ENCODE measurements around the gene PRKRA.

GRCh38 chr2:177915125-177915480 is 157.5 kb downstream of the PDE11A start:
- RAMPAGE, long total RNA, result no peak
- RRBS, result no CpG with 5 or more reads among the region's 3 CpGs

DNA sequence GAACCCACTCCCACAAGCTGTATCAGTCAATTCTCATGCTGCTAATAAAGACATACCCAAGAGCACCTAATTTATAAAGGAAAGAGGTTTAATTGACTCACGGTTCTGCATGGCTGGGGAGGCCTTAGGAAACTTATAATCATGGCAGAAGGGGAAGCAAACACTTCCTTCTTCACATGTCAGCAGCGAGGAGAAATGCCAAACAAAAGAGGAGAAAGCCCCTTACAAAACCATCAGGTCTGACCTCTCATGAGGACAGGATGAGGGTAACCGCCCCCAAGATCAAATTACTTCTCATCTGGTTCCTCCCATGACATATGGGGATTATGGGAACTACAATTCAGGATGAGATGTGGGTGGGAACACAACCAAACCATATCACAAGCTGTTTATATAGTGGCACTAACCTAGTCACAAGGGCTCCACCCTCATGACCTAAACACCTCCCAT is 109.9 kb downstream of the OSBPL6 start:
- RAMPAGE, long total RNA, result no peak
- RRBS, result no CpG with 5 or more reads among the region's 3 CpGs

GRCh38 chr2:178324170-178324374 is 126.9 kb downstream of the PRKRA start:
- RAMPAGE, long total RNA, result no peak
- RRBS, result no CpG with 5 or more reads among the region's 5 CpGs

DNA sequence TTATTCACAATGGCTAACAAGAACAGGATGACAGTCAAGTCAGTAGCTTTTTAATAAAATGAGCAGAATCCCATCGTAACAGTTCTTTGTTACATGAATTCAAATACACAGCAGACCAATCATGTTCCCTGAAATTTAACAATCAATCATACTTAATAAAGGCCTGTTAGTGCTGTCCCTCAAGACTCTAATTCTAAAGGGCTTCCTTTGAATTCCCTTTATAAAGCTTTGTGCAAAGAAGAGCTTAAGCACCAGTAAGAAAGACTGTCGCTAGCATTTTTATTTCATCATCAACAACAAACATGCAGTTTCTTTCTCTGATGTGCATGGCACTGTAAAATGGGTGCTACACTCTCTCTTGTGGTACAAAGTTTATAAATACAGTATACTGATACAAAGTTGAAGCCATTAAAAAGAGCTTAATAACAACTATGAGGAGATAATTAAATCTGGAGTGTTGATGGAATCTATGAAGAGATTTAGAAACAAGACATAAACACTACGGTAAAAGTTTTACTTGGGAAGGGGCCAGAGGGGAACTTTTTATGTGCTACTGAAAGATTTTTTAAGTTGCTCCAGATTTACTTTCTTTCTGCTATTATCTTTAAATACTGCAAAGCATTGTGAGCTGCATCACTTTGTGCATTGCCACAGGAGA is 19.3 kb downstream of the PRKRA start:
- RAMPAGE, long total RNA, result no peak
- RRBS, result no CpG with 5 or more reads among the region's 3 CpGs

- RAMPAGE, long total RNA, result start-site peak on the minus strand at chr2:178451097-178451187, 706 and 110 reads in 2 replicates
- RRBS, result 1% methylated on average over 15 of the region's 44 CpGs
Measured at GRCh38 chr2:178450837-178451230, at the start of gene PRKRA. PRKRA (minus strand) TSS chr2:178451175.

GRCh38 chr2:178495476-178495911 is 15.2 kb downstream of the PLEKHA3 start:
- RAMPAGE, long total RNA, result no peak
- RRBS, result no CpG with 5 or more reads among the region's 6 CpGs

GRCh38 chr2:178530359-178531171 is 50.3 kb downstream of the PLEKHA3 start:
- RAMPAGE, long total RNA, result no peak
- RRBS, result no CpG with 5 or more reads among the region's 11 CpGs

DNA sequence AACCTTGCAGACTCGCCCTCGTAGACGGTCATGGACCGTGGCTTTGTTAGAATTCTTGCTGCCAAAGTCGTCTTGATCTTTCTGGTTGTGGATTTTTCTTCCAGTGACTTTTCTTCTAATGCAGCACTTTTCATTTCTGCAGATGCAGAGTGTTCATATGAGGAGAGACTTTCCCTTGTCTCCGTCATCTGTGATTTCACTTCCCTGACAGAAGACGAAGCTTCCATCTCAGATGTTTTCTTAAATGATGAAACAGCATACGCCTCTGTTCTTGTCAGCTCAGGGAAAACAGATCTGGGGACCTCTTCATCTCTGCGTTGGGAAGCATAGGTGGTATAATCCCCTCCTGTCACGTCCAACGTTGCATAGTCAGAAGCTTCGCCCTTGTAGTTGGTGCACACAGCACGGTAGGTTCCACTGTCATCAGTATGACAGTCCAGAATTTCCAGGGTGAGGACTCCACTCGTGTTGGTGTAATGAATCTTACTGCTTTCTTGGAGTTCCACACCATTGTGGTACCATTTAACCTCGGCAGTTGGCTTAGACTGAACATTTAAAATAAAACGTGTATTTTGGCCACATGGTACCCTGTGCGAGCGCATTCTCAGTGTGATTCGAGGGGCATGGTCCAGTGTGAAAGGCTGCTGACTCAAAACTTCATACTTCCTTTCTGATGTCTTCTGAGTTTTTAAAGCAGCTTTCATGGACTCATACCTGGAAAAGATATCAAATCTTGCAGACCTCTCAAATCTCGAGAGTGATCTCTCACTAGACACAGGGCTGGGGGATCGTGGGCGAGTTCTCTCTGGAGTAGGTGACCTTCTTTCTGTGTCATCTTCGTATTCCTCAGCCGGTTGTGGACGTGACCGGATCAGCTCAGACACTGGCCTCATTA is 51.2 kb downstream of the PLEKHA3 start:
- RAMPAGE, long total RNA, result no peak
- RRBS, result no CpG with 5 or more reads among the region's 26 CpGs

DNA sequence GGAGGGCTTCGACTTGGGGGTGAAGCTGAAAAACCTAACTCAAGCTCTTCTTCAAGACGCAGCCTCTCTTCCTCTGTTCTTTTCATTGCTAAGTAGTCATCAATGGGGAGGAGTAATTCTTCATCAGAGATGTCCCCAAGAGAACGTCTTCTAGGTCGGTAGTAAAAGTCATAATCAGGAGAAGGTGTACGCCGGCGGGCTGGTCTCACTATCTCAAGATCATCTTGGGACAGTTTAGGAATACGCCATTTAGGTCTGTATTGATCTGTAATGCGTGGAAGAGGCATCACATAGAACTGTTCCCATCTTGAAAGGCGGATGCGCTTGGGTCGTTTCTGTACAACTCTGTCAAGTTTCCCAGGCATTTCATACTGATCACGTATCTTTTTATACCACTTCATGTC is 52.3 kb downstream of the PLEKHA3 start:
- RAMPAGE, long total RNA, result no peak
- RRBS, result no CpG with 5 or more reads among the region's 13 CpGs

GRCh38 chr2:178538807-178539777 is 58.8 kb downstream of the PLEKHA3 start:
- RAMPAGE, long total RNA, result no peak
- RRBS, result no CpG with 5 or more reads among the region's 13 CpGs

DNA sequence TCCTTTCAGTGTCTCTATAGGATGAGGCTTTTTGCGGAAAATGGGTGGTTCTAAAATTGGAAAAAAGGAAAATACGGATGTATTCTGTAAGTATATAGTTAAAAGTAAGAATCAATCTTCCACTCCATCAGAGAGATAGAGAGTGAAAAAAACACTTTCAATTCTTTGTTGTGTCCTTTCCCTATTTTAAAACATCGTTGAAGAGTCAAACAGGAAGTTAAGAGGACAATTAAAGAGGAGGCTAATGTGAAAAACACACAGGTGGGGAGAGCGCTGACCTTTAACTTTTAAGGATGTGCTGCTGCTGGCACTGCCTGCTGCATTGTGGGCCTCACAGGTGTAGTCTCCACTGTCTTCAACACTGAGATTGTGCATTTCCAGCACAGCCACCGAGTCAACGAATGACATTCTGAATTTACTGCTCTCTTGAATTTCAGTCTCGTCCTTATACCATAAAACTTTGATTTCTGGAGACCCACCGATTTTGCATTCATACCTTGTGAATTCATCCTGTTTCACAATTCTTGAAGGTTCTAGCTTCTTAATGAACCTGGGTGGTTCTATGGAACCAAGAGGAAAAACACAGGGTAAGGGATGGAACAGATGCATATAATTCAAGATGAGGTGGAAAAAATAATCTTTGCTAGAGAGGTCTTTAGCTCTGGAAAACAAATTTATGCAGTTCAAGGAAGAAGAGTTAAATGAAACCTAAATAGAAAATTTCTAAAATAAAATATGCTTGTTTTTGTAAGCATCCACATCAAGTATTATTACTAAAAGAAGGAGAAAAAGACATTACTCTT is 91.8 kb downstream of the TTN start:
- RAMPAGE, long total RNA, result no peak
- RRBS, result no CpG with 5 or more reads among the region's 8 CpGs

GRCh38 chr2:179125292-179125721 is 75.4 kb upstream of the CCDC141 start:
- RAMPAGE, long total RNA, result no peak
- RRBS, result no CpG with 5 or more reads among the region's 3 CpGs

- RAMPAGE, long total RNA, result no peak
- RRBS, result no CpG with 5 or more reads among the region's 9 CpGs
Measured at GRCh38 chr2:179139690-179140411, 89.9 kb upstream of the CCDC141 start.

DNA sequence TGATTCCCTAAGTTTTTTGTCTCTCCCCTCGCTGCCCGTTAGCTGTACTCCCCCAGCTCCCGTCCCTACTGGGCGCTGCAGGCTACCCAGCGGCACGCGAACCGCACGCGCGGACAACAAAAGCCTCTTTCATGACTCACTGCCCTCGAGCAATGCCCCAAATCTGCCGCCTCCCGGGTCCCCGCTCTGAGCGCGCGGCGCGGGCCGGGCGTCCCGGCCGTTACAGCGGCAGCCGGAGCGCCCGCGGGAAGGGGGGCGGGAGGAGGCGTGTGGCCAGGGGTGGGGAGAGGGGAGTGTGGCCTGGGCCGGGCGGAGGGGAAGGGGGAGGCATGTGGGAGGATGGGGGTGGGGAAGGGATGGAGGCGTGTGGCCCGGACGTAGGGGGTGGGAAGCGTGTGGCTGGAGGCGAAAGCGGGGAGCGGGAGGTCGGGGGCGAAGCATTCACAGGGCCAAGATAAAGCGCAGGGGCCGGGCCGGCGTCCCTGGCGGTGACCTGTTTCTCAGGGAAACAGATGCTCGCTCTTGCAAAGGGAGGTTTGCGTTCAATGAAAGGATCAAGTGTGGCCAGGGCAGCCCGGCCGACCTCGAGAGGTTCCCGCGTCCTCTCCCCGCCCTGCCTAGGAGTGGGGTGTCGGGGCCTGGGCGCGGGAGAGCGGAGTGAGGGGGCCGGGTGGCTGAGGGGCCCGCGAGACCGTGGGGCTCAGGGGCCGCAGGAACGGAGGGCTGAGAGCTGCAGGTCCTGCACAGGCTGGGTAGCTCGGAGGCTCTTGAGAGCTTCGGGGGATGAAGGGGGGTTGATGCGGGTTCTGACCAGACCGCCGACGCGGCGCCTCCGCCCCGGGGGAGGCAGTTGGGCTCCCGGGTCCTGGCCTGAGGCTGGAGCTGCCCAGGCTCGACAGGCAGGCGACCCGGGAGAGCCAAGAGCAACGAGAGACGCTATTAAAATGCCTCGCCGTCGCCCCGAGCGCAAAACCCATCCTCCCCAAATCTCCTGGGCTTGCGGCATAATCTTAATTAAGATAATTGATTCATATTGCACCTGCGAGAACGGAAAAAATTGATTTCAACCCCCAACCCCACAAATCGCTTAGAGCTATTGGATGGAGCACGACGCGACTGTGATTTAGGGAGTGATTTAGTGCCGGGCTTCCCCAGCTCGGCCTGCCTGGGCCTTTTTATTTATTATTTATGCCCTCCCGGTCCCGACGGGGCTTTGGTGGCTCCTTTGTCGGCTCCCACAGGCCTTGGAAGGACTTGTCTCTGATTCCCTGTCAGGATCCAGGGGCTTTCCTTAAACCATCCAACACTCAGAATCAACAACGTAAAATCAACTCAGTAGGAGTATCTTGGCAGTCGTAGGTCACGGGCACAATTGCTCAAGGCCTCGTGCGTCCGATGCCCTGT is 3.7 kb upstream of the NEUROD1 start:
- RAMPAGE, long total RNA, result no peak
- RRBS, result 2% methylated on average over 40 of the region's 105 CpGs

DNA sequence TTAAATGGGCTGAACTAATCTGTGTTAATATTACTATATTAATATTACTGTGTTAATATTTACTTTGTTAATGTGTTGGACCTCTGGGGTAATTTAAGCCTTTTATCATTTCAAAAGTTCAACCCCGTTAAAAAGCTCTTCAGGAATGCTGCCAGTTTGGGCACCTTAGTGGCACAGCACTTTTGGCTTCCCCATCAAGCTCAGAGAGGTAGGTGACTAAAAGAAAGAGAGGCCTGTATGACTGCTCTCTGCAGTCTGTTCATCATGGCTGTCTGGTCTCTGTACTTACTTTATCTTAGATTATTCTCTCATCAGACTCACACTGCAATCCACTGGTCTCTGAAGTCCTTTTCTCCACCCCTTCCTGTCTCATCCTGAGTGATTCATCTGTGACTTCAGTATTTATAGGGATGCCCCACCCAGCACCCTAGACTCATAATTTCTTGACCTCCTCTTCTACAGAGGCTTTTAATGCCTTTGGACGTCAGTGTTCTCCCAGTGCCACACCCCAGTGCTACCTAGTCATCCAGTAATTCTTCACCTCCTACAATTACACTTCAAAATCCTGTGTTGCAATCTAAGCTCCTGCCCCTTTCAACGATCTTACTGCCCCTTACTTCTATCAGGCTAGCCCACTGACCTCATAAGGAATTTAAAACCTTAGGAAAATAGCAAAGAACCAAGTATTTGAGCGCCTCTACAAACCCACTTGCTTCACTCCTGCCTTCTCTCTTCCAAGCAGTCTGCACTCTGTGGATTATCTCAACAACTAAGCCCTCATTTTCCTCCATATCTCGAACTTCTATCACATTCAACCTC is 14.9 kb upstream of the ITPRID2 start:
- RAMPAGE, long total RNA, result no peak
- RRBS, result no CpG with 5 or more reads among the region's 5 CpGs

DNA sequence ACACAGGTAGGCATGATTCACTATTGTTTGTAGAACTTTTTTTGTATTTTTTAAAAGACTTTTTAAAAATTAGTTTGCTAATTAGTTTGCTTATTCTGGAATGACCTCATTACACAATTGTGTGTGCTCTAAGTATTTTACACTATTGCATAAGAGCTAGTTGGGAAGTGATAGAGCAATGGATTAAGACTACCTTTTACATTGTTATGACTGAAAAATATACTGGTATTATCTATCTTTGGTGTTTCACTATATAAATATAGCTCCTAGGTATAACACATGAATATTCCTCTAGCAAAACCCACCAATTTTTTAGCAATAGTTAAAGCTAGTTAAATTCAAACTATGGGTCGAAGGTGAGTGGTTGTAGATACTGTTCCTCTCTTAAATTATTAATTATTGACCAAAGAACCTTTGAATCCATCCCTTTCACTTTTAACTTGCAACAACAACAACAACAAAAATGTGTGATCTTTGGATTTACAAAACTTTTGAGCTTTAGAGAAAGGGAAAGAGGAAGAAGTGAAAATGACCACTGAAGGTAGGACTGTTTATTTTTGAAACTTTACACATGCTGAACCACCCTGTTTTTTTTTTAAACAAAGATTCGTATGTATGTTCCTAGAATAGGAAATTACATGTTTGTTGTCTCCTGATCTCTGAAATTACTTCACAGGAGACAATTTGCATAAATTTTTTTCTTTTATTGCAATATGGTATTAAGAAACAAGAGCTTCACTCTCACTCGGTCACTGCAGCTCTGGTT is 18.7 kb downstream of the ITPRID2 start:
- RAMPAGE, long total RNA, result no peak
- RRBS, result no CpG with 5 or more reads among the region's 3 CpGs

- RAMPAGE, long total RNA, result no peak
- RRBS, result no CpG with 5 or more reads among the region's 12 CpGs
Measured at GRCh38 chr2:182030611-182030963, 44.9 kb downstream of the PPP1R1C start.

DNA sequence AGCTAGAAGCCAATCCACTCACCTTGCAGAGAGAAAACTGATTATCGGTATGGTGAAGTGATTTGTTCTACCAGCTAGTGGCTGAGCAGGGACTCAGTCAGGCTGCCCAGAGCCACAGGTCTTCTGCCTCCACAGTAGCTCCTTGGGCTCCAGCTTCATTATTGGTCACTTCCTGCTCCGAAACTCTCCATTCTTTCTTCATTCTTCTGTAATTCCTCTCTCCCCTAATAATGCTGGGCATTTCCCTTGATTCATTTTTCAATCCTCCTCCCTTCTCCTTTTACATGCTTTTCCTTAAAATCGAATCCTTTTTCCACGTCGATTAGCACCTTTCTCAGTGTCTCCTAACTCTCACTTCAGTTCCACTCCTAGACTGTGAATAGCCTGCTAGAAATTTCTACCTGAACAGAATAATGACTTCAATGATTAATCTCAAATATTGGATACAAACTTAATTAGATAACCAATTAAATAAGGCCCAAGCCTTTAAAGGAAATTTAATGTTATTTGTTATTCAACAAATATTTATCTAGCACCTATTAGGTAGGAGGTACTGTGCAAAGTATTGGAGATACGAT is 17.9 kb downstream of the PDE1A start:
- RAMPAGE, long total RNA, result no peak
- RRBS, result no CpG with 5 or more reads among the region's 6 CpGs

- RAMPAGE, long total RNA, result no peak
- RRBS, result no CpG with 5 or more reads among the region's 2 CpGs
Measured at GRCh38 chr2:182717487-182717781, 1.4 kb downstream of the DNAJC10 start.

DNA sequence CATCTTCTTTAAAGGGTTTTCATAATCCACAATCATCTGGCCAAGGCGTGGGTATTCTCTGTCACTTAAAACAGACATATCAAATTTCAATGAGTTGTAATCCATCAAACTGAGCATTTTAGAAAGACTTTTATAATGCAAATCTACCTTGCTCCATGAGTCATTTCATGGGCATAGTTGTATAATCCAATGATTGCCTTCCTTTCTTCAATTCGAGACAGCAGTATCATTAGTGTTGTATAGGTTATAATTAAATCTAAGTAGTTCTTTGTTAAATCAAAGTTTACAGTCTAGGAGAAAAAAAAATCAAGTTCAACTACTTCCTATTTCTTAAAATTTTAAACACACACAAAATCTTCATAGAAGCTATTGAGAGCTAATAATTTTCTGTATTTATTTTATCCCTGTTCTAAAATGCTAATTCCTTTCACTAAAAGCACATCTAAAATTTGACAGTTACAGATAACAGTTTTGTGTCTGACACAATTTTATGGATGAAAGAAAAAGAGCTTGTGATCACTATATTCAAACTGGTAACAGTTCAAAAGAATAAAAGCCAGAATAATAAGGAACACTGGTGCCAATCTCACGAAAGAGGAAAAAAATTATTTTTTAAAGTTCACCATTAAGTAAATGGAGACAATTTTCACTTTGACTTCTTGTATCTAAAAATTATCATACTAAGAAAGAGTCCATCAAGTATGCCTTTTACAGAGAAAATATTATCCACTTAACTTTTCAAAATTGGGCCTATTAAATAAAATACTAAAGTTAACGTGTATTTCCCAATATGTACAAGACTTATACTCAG is 36.1 kb downstream of the NCKAP1 start:
- RAMPAGE, long total RNA, result no peak
- RRBS, result no CpG with 5 or more reads among the region's 4 CpGs